Fallopian tube (tissue), 1 donor: ENCODE measurements around a stretch of chr10.

DNA sequence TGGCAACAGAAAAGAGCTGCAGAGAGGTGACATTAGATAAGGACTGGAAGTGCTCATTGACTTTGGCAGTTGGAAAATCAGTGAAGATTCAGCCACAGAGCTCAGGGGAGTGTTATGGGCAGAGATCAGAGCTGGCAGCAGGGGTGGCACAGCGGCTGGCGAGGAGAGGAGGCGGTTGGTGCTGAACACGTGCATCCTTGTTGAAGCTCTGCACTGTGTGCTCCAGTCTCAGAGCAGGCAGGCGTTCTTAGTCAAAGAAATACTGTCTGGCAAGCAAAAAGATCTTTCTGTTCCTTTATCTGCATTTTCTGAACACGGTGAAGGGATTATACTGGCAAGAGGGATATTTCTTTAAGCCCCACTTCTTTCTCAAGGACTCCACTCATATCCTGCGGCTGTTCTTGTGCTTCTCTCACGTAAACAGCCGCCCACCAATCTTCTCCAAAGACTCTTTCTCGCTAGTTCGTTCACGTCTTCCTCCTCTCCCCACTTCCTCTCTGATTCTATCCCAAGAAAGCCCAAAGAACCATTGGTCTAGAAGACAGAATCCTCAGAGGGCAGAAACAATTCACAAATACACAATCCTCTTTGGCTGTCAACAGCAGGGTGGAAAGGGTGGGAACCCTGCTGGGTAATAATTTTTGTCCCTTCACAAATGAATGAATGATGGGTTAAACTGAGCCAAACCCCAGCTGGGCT lies 38.6 kb upstream of the ADD3 start:
- PRO-cap = no peak

DNA sequence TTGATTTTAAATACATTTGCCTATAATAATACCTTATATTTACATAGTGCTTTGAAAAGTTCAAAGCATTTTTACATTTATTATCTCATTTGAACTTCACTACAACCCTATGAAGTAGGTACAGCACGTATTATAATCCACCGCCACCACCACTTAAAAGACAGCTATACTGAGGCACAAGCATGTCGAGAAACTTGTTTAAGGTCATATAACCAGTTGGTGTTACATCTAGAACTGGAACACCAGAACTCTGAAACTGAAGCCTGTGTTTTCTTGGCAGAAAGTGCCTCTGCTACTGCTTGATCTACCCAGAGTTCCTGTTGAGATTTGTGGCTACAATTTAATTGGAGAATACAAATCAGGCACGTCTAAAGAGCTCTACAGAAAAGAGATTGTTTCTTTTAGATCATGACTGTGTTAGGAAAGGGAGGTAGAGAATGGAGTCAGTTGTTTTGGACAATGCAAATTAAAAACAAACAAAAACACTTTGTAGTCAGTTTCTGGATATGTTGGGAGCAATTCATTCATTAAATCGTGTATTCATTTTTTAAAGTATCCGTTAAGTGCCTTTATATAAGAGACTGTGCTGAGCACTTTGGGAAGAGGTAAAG lies 4.2 kb upstream of the ADD3 start:
- PRO-cap = bidirectional peak, plus-strand start at position 415 of the sequence, minus-strand start at position 285 of the sequence

- PRO-cap = no peak
Measured at GRCh38 chr10:110048818-110049504, 41.2 kb downstream of the ADD3 start.

DNA sequence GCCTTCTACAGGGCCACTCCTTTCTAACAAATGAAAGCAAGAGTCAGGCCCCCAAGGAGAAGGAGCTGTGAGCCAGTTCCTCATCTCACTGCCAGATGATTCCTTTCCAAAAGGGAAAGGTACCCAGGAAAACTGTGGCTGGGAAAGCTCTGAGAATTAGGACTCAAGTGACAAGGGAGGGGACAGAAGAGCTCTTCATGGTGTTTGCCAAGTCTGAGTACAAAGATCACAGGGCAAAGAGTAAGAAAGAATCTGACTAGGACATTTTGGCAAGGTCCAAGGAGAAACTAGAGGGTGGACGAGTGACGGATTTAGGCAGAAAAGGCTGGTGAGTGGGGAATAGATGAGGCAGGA lies 3.4 kb upstream of the MXI1 start:
- PRO-cap = no peak

DNA sequence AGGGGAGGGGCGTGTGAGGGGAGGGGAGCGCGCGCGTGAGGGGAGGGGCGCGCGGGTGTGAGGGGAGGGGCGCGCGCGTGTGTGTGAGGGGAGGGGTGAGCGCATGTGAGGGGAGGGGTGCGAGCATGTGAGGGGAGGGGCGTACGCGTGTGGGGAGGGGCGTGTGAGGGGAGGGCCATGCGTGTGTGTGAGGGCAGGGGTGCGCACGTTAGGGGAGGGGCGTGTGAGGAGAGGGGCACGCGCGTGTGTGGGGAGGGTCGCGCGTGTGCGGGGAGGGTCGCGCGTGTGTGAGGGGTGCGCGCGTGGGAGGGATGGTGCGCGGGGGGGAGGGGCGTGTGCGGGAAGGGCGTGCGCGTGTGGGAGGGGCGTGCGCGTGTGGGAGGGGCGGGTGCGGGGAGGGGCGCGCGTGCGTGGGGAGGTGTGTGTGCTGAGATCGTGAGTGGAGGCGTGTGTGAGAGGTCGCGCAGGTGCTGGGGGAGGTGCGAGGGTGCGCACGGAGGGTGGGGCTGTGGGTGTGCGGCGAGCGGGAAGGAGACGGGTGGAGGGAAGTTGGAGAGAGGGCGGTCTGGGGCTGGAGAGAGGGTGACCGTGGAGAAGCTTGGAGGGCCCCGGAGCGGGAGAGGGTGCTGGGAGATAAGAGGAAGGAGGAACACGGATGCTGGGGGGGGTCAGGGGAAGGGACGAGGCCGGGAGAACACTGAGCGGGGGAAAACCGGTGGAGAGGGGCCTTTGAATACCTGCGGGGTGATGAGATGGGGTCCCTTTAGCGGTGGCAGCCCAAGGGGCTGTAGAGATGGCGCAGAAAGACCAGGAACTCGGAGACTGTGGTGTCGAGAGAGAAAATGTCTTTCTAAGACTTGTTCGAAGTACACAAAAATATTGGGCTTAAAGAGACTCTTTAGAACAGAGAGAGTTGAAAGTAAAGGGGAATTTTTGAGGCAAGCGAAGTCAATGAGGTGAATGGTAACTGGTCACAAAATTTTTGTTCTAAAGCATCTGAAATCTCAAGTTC lies 19.8 kb downstream of the MXI1 start:
- PRO-cap = unidirectional peak, plus-strand start at position 178 of the sequence; bidirectional peak, plus-strand start at position 430 of the sequence, minus-strand start at position 453 of the sequence

- PRO-cap = no peak
Measured at GRCh38 chr10:110304123-110304641, 538 bp downstream of the SMNDC1 start.

DNA sequence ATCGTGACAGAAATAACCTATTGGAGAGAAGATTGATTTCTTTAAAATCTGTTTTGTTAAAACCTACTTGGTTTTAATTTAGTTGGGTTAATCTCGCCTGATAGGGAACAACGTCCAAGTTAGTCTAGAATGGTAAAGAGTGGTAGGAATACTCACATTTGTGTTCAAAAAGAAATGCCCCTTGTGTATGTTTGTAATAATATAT lies 643 bp upstream of the SMNDC1 start:
- PRO-cap = no peak

DNA sequence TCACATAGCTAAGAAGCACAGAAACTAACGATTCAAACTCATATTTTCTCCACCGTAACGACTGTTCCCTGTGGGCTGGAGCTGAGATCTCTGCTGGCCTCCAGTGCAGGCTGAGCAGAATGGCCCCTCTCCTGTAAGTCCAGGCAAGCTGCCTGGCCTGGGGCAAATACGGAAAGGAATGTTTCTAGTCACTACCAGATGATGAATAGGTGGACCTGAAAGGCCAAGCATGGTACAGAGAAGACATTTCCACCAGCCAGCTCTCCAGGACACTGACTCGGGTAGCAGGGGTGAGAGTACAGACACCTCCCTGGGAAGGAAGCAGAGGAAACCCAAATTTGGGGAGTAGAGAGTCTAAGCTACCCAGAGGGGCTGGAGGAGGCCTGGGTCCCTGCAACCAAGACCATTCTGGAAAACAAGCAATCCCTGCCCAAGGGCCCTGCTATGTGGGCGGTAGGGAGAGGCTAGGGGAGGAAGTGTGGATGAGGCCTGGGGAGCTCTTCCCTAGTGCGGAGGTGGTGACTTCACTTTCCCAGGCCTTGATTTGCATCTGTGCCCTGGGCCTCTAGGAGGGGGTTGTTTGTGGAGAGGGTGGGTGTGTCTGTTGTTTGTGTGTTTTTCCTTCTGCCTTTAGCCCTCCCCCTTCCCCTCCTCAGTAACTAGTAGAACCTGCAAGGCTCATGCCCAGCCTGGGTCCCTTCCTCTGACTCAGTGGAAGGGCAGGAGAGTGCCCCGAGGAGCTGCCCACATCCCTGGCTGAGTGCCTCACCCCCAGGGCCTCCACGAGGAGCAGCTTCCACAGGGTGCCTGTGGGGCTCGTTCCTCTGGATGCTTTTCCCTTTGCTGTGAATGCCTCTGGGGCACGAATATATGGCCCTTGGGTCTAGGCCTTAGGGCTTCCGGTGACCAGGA lies 89.7 kb upstream of the DUSP5 start:
- PRO-cap = no peak

DNA sequence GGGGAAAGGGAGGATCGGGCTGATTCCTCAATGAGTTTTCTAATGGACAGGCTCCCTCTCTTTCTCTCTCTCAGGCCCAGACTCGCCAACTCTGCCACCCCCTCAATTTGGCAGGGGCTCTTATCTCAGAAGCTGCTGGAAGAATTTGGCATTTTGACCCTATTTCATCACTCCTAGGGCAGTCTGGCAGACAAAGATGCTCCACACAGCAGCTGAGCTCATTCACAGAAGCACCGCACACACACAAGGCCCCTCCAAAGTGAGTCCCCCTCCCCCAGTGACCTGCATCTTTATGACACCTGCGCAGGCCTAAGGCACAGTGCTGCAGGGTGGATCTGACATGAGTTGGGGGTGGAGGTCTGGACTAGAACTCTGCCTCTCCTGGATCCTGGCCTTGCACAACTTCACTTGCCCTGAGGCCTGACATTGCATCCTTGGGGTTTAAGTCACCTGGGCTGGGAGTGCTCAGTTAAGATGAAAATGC lies 41.2 kb upstream of the DUSP5 start:
- PRO-cap = no peak

GRCh38 chr10:110582372-110582825 lies 14.9 kb downstream of the SMC3 start:
- PRO-cap = no peak

GRCh38 chr10:110583696-110584731 lies 16.5 kb downstream of the SMC3 start:
- PRO-cap = no peak

DNA sequence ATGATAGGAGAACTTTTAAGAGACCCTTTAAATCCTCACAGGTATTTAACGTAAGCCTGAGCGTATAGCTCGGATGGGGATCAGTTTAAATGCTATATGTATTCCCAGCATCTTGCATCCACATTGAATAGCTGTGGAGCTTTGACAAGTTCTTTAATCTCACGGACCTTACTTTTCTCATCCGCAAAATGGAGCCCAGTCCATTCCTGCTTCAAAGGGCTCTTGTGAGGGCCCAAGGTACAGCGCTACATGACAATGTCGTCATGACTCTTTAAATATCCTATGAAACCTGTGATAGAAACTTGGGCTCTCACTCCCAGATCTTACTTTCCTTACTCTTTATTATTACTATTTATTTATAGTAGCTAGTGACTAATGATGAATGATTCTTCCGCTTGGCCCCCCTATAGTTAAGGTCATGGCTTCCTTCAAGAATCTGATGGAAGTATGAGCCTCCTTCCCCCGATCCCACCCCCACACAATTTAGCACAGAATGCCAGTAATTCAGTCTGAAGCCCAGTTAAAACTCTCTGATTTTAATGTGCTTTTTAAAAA lies 41.9 kb downstream of the RBM20 start:
- PRO-cap = no peak

DNA sequence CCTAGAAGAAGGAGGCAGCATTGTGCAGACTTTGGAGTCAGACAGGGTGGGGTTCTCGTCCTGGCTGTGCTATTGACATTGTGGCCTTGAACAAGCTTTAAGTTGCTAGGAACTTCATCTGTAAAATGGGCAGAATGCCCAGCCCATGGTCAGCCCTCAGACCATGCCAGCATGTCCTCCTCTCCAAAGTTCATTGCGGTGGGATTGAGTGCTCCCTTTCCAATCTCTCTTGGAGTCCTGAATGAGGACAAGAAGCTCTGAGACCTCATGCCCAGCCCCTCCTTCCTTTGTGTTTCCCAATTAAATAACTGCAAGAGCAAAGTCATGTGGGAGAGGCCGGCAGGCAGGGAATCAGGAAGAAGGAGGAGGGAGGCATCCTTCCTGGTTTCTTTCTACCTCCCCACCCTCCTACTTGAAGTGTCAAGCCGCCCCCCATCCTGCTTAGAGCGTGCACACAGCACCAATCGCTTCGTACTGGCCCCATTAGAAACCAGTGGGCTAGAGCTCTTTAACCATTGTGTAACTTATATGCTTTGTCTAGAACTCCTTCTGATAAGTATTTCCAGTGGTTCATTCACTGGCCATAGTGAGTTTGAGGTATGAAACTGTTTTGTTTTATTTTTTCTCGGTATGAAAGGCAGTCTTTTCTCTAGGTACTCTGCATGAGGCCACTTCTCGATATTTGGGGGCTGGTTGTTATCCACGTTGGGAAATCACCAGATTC lies 86.5 kb downstream of the RBM20 start:
- PRO-cap = bidirectional peak, plus-strand start at position 354 of the sequence, minus-strand start at position 231 of the sequence

DNA sequence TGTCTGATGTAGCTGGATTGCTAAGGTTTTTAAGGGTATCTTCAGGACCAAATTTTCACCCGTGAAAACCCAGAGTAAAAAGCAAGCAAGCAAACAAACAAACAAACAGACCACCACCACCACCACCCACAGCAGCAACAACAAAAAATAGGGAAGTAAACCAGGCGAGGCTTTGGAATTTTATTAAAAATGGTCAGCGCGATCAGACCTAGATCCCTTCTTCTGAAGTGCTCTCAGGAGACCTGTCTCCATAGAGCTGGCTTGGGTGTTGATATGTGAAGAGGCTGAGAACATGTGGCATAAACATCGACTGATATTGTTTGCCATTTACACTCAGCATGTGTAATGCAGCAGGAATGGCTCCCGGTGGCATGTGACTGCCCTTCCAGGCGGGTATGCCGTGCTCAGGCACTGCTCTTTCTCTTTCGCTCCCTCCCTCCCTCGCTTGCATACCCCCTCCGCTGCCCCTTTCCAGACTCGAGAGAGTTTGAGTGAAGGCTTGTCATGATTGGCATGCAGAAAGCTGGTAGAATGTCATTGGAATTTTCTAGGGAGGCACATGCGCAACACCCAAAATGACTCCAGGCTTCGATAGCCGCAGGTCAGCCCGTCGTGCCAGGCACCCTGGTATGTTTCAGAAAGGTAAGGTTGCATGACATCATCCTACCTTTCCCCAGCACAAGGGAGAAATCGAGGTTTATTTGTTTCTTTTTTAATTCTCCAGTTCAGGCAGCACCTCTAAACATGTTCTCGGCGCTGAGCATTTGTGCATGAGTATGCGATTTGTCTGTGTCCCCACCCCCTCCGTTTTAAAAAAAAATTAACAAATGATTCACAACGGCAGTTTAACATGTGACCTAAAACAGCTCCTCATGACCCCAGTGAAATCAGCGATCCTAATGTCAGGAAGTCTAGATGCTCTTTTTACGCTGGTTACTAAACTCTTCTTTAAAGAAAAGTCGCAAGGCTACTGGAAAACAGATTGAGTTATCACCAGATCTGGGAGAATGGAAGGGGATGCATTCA lies 107.2 kb upstream of the PDCD4 start:
- PRO-cap = no peak

DNA sequence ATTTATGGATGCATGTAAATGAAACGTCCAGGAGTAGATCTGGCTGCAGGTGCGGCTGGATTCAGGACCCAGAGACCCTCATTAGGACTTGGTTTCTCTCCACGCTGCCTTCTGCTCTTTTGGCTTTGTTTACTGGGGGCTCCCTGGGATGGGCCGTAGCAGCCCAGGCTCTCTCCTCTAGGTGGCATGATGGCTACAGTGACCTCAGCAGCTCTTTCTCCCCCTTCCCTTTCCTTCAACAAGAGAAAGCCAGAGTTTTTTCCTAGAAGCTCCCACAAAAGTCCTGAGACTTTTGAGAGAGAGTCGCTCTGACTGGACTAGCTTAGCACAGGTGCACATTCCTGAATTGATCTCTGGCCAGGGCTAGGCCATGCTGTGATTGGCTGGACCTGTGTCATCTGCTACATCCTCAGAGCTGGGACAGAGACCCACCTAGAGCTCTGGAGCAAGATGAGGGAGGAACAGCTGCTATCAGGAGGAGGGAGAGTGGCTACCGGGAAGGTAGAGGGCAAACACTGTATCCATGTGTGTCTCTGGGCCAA lies 67.8 kb upstream of the PDCD4 start:
- PRO-cap = bidirectional peak, plus-strand start at position 448 of the sequence, minus-strand start at position 319 of the sequence

DNA sequence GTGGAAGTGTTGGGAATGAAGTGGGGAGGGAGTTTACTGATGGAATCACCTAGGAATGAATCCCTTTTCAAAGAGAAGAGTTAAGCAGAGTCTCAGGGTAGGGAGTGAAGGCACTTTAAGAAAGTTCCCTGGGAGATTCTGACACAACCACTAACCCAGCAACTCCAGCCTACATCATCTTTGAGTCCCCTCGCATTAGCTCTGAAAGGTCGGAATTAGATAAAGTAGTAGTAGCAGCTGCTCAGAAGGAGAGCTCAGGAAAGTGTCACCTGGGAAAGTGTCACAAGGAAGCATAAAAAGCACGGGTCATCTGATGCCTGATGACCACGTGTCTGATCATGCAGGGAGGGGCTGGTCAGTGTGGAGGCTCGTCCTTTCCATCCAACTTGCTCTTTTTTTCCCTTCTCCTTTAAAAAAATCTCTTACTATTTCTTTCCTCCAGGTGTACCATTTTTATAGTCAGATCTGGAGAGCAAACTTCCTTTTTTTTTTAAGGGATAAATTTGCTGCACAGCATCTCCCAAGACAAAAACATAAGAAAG lies 47.1 kb upstream of the PDCD4 start:
- PRO-cap = bidirectional peak, plus-strand start at position 323 of the sequence, minus-strand start at position 267 of the sequence

DNA sequence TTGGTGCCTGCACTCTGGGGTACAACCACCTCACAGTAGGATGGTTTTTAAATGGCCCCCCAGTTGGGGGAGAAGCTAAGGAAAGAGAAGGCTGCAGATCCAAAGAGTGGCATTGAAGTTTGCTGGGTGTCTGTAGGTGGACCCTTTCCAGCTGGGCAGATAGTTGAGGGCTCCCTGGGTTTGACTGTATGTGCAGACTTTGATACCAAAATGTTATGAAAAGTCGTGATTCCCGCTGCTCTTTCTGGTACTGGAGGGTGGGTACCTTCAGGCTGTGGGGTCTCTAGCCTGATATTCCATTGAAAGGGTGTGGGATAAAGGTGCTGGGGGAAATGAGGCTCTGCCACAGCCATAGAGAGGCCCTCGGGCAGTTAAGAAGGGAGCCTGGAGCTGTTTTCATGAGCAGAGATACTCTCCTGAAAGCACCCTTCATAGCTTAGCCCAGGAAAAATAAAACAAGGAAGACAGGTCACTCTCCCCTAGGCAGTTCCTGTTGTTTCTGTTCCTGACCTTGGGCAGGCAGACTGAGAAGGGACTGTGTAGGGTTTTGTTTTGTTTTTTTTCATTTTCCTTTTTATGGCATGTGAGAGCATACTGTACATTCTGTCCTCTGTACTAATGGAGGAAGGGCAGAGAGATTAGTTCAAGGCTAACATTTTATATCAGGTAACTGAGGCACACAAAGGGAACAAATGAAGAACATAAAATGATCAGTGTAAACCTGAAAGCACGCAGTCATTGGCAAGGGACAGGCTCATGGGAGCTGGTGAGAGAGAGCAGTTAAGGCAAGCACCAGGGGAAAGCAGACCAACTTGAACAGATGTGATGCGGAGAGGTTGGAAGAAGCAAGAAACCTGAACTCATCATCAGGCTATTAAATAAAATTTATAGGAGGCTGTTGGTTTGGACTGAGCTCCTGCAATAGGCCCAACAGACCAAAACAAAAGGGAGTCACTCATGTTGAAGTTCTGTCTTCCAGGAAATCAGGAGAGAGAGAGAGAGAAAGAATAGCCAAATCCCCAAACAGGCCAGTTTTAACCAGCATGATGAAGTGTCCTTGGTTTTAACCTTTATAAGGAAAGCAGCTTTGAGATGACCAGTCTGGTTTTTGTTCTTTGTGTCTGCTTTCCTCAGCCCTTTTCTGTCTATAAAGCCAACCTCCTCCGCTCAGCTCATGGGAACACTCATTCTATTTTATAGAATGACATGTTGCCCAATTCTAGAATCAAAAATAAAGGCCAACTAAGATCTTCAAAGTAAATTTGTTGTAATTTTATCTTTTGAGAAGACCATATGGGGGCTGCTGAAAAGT lies 34.3 kb upstream of the PDCD4 start:
- PRO-cap = no peak

- PRO-cap = bidirectional peak, plus-strand start at chr10:110860857, minus-strand start at chr10:110860792
Measured at GRCh38 chr10:110860450-110861279, 11.1 kb upstream of the PDCD4 start.

DNA sequence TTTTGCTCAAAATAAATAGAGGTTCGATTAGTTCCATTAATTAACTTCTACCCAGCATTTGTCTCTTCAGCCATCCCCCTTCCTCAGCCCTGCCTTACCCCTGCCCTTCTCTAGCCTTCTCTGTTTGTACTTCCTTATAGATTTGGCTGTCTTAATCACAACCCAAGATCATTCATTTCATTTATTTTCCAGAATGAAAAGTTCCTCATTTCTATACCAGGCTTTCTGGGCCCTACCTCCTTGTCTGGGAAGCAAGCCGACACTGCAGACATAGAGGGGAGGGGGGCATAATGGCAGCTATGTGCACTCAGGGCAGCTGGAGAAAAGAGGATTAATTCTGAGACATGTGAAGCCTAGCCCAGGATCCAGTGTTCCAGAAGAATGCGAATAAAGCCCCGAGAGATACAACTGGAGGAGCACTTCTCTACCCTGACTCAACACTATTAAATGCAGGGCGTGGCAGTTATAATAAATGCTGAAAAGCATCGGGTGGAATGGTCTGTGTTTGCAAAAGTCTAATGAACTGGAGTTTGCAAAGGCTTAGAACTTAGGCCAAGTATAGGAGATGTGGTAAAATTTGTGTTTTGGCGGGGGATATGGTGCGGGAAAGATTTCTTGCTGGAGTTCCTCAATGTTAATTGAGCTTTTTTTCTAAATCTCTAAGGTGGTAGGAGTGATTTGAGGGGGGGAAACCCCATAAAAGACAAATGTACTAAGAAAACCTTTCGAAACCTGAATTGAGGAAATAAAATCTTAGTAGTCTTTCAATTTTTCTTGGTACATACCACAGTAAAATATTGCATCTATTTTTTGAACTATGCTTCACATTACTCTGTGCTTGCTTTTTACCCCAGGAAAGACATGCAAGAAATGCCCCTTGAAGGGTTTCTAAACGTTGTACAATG lies 6.2 kb upstream of the PDCD4 start:
- PRO-cap = bidirectional peak, plus-strand start at position 267 of the sequence, minus-strand start at position 122 of the sequence; bidirectional peak, plus-strand start at position 494 of the sequence, minus-strand start at position 442 of the sequence

GRCh38 chr10:111013197-111013805 lies 63.5 kb upstream of the ADRA2A start:
- PRO-cap = no peak